ENCODE data around the gene WDR73.

DNA sequence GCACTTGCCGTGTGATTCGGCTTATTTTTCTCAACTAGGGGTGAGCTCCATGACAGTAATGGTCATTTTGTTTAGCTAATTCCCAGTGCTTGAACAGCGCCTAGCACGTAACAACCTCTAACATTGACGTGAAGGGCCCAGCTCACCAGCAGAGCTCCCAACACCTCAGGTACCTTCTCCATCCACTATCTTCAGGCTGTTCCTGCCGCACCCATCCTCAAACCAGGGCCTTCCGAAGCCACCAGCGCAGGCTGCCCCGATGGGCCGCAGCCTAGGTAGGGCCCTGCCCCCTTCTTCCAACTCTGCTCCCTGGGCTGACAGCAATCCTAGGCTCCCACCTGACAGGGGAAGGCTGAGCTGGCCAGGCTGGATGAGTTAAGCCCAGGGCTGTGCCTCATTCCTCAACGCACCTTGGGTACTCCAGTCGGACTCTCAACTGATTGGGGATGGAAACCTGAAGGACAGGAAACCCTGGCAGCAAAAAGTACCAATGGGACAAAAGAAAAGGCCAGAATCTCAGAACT lies 824 bp upstream of the RPS17 start:
- PRO-cap = no peak

- PRO-cap = no peak
These were observed 29.7 kb downstream of the AP3B2 start for GRCh38 chr15:82679827-82680457.

- PRO-cap = no peak
These were observed 1.2 kb downstream of the WHAMM start for GRCh38 chr15:82810766-82810938.

DNA sequence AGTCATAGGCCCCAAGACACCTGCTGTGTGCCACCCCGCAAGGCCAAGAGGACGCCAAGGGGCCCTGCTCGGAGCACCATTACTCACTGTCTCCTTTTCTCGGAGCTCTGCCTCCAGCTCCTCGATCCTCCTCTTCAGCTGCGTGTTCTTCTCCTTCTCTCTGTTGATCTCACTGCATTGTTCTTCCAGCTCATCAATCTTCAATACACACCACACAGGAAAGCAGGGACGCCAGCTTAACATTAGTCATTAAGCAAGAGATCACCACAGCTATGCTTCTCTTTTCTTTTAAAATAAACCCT lies 42.6 kb downstream of the WHAMM start:
- PRO-cap = no peak

DNA sequence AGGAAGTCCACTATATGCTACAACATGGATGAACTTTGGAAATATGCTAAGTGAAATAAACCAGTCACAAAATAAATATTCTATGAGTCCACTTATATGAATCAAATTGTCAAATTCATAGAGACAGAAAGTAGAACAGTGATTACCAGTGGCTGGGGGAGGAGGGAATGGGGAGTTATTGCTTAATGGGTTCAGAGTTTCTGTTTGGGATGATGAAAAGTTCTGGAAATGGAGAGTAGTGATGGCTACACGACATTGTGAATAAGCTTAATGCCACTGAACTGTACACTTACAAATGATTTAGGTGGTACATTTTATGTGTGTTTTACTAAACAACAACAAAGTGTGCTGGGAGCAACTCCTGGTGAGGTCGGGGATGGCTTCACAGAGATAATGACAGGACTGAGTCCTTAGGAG lies 38.1 kb downstream of the HOMER2 start:
- PRO-cap = no peak

DNA sequence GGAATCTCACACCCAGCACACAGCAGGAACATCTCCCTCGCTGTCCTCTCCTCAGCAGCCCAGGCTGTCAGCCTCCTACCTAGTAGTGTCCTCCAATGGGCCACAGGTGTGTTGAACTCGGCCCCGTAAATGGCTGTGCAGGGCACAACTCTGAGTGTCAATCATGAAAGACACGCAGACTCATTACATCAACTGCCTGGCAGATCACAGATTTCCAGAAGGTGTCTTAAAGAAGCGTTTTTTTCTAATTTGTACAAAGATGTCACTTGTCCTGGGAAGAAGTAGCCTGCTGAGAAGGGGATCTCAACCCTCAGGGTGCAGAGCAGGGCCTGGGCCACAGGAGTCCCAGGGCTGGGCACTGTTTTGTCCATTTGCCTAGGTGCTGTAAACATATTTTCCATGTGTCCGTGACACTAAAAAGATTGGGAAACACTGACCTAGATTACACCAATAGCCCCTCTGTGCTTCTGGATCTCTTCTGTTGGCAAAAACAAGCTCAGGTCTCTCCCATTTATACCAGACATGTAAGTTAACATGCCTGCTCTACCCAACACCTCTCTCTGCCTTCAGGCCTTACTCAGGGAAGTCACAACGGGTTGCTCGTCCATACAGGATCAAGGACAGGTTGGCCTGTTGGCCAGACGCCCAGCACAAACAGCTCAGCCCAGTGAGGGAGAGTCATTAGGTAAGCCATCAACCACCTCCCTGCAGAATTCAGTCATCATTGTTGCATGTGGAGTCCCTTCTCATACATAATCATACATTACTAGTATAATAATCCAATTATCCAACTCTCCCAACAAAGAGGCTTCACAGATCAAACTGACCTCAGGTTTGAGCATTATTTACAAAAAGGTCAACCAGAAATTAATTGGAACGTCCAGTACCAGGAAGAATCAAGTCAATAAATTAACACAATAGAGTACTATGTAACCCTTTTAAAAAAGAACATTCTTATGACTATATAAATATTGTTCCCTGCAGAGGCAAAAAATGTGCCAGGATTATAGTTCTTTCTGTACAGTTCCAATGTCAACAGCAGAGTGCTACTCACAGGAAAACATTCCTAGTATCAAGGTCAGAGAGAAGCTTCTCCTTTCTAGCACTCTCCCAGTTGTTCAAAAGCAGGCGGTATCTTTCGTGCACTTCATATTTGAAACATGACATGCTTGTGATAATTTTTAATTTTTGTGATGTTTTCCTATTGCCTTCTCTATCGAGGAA lies 33.4 kb downstream of the HOMER2 start:
- PRO-cap = no peak

DNA sequence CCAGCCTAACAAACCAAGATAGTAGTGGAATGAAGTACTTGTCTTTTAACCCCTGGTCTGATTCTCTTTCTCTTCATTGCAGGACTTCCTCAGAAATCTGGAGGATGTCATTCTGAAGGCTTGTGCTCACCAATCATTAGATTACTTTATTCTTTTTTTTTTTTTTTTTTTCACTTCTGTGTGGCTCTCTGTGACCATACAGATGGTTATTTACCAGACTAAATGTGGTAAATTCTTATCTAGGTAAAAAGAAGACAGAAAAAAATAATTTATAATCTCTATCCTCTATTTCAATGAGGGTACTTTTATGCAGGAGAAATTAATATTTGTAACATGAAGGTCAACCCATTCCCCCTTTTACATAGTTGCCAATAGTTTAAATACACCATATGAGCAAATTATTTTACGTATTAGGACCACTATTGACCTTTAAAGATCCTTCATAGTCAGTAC lies 6.9 kb downstream of the HDGFL3 start:
- PRO-cap = no peak

- PRO-cap = no peak
These were observed 80.9 kb upstream of the BNC1 start for GRCh38 chr15:83365156-83365897.

DNA sequence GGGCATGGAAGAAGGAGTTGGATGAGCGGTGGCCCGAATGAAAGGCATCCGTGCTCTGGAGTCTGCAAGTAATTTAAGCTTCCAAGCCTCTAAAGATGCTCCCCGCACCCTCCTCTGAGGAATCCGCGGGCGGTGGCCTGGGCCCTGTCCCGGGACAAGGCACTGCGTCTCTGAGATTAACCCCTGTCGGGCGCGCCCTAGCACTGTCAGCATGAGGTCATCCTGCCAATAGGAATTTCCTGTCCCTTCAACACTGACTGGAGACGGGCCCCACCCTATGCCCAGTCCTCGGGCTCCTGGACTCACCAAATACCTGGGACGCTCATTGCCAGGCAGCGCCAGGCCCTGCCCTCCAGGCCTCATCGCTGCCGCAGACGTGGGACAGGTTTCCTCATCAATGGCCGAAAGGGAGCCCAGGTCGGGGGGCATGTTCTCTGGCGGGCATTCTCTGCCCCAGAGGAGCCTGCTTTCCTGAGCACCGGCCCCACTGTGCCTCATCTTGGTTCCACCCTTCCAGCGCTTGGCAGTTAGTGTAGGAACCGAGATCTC lies 67.6 kb upstream of the SH3GL3 start:
- PRO-cap = no peak

- PRO-cap = no peak
These were observed 165.8 kb downstream of the ADAMTSL3 start for GRCh38 chr15:83819667-83820152.

GRCh38 chr15:83928792-83929527 lies 275.0 kb downstream of the ADAMTSL3 start:
- PRO-cap = no peak

DNA sequence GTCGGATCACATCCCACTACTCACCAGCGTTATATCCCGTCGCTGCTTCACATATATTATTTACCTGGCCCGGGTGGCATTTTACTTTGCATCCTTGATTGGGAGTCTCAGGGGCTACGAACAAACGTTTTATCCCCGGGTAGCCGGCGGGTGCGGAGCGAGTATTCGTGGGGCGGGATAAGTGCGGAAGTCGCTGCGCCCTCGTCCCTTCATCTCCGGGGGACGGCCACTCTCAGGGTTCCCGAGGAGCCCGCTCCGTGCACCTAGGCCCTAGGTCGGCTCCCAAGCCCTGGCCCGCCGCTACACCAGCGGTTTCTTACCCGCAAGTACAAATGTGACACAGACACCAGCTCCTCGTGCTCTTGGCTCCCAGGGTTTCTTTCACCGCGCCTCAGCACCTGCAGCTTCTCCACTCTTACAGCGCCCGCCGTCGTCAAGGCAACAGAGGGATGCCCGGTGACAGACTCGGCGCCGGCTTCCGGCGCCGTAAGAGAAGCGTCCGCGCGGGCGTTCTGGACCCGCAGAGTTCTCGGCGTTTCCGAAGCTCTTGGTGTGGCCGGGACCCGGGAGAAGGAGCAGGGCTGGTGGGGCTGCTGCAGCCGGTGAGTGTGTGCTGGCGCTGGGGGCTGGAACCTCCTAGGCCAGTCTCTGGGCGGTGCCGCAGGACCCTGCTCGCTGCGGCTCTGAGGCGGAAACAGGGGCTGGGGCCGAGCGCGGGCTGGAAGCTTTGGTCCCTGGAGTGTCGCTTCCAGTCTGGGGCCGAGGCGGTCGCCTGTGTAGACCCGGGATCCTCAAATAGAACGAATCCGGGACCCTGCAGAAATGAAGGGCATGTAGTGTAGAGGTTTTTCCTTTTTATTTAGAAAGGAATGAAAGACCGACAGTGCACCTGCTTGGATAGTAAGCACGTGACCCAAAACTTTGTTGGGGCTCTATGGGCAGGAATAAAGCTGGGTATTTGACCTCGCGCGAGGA lies 155.6 kb upstream of the GOLGA6L4 start:
- PRO-cap = no peak

GRCh38 chr15:84534923-84535324 lies 65.9 kb upstream of the ZSCAN2 start:
- PRO-cap = no peak

DNA sequence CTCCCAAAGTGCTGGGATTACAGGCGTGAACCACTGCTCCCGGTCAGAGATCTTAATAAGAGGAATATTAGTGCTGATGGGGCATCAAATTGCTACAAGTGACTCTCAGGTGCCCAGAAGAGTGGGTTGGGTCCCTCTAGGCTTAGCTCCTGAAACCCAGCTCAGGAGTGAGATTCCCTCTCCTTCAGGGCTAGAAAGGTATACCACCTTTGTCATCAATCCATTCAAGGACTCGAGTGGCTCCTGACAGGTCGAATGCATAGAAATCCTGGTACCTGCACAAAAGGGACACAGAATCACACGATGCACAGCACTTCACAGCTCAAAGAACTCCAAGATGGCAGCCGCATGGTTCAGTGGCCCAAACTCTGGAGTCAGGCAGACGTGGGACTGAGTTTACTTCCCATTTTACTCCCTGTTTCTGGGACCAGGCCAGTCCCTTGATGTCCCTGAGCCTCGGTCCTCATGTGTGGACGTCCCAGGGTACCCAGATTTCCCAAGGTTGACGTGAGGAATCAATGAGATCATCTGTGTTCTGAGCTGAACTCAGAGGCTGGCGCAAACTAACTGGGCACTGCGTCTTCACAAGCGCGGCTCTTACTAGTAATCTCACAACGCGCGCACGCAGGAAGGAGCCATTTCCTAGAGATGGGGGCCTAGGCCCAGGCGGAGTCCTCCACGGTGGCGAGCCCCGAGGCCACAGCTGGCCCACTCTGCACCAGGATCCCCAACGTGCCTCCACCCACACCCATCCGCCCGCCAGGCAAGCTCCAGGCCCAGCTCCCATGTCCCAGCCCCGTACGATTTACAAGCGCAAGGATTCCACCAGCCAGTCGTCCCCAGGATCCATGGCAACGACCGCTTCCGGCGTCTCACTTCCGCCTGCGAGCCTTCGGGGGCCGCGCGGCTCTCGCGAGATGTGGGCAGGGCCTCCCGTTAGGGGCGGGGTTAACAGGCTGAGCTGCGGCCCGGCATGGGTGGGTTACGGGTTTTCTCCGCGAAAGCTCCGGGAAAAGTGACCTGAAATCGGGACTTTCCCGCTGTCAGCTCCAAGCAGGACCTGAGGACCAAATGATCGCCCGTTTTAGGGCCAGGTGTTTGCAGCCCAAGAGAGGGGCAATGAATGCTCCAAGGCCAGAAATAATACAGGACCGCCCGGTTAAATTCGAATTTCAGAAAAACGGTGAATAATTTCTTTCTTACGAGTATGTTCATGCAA lies at the start of gene WDR73:
TSS of gene WDR73 (minus strand) at position 859 of the 1,219 bp plus-strand sequence.
- PRO-cap = bidirectional peak, plus-strand start at position 948 of the sequence, minus-strand start at position 850 of the sequence

DNA sequence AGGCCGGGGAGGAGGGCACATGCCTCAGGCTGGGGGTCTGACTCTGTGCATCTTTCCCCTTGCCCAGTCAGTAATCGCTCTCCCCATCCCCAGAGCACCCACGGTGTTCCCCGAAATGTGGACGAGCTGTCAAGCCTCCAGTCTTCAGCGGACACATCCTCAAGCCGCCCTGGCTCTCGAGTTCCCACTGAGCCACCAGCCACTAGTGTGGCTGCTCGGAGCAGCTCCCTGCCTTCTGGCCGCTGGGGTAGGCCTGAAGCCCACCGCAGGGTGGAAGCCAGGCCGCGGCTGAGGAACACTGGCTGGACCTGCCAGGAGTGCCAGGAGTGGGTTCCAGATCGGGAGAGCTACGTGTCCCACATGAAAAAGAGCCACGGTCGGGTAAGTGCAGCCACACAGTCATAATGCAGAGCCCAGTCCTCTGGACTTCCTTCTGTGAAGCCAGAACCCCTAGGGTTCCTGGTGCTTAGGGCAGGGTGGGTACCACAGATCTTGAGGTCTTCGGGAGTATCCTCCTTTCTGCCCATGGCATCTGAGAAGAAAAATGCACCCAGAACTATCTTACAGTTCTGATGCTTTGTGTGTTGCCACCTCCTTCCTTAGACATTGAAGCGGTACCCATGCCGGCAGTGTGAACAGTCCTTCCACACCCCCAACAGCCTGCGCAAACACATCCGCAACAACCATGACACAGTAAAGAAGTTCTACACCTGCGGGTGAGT lies 18.5 kb upstream of the ALPK3 start:
- PRO-cap = no peak

DNA sequence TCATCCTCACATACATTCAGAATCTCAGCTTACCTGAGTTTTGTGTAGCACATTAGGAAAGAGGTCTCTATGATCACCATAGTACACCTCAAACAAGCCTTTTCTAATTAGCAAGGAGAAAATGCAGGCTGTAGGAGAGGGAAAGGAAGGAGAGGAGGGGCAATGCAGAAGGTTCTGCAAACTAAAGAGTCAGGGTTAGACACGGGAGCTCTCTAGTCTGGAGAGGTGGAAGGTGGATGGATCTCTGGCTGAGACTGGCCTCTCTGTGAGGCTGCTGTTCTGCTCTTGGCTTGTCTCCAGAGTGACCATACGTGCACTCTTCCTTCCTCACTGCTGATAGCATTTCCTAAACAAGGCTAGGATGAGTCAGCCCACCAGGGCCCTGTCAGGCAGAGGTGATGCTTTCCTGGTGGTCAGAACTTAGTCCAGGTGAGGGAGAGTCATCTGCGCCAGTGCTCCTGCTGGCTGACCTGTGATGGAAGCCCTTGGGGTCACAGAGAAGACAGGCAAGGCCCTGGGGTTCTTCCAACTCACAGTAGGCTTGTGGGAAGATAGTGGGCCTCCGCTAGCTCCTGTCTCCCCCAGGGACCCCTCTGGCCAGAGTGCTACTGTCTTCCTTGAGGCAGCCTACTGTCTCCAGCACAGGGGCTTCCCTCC lies 16.2 kb downstream of the ALPK3 start:
- PRO-cap = no peak

- PRO-cap = no peak
These were observed 2.0 kb downstream of the SLC28A1 start for GRCh38 chr15:84886315-84887109.

- PRO-cap = no peak
These were observed 2.0 kb upstream of the PDE8A start for GRCh38 chr15:84979674-84980128.

DNA sequence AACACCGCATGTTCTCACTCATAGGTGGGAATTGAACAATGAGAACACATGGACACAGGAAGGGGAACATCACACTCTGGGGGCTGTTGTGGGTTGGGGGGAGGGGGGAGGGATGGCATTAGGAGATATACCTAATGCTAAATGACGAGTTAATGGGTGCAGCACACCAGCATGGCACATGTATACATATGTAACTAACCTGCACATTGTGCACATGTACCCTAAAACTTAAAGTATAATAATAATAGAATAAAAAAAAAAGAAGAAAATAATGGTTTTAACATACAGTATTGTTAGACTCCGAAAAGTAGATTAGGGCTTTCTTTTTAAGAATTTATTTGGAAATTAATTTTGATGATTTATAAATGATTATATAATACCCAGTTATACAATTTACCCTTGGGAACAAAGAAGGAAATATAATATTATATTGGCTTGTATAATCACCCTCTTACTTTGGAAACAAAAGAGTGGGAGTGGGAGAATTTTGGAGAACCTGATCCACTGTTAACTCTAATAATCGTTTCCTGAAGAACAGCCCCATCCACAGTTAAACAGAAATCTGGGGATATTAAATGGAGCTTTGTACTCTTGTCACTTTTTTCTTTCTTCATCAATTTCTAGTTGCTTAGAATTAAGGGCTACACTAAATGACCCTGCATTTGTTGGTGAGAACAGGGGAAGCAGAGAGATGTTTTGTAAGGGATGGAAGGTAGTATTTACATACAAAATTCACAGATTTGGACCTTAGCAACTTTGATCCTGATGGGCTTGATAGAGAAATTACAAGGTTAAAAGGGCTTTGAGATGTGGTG lies 31.0 kb downstream of the PDE8A start:
- PRO-cap = no peak

DNA sequence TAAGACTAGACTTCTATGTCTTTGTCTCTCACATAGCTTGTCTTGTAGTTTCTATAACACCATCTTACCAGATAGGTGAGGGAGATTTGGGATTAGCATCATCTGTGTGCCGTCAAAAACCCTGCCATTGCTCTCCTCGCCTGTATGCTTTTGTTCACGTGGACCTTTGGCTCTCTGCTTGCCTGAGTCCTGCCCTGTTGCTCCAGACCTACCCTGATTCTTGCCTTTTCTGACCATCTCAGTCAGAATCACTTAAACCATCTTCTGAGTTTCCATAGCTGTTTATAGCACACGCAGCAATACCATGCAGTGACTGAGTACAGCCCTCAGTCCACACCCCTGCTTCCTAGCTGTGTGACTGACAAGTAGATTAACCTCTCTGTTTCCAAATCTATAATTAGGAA lies 49.6 kb downstream of the PDE8A start:
- PRO-cap = no peak

Measured in SP-49 (cell line).